AG08470 (cell line): ENCODE measurements around the genes MAP3K9 and ACOT2.

DNA sequence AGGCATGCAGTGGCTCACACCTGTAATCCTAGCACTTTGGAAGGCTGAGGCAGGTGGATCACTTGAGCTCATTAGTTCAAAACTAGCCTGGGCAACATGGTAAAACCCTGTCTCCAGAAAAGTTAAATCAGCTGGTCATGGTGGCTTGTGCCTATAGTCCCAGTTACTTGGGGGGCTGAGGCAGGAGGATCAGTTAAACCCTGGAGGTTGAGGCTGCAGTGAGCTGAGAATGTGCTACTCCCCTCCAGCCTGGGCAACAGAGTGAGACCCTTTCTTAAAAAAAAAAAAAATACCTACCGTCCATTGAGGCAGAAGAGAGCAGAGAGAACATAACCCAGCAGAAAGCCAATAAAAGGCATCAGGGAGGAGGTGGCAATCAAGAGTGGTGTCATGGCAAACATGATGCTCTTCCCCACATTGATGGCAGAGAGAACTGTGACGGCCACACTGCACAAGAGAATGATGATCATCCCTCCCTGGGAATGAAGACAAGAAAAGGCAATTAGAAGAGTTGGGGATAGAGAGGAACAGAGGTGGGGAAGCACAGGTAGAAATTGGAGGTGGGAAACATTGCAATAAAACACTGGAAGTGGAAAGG lies 12.0 kb downstream of the SRSF5 start:
- RRBS: no CpG with 5 or more reads among the region's 2 CpGs

- RRBS: no CpG with 5 or more reads among the region's 7 CpGs
Observed at GRCh38 chr14:69792918-69793534, 4.0 kb downstream of the SLC10A1 start.

DNA sequence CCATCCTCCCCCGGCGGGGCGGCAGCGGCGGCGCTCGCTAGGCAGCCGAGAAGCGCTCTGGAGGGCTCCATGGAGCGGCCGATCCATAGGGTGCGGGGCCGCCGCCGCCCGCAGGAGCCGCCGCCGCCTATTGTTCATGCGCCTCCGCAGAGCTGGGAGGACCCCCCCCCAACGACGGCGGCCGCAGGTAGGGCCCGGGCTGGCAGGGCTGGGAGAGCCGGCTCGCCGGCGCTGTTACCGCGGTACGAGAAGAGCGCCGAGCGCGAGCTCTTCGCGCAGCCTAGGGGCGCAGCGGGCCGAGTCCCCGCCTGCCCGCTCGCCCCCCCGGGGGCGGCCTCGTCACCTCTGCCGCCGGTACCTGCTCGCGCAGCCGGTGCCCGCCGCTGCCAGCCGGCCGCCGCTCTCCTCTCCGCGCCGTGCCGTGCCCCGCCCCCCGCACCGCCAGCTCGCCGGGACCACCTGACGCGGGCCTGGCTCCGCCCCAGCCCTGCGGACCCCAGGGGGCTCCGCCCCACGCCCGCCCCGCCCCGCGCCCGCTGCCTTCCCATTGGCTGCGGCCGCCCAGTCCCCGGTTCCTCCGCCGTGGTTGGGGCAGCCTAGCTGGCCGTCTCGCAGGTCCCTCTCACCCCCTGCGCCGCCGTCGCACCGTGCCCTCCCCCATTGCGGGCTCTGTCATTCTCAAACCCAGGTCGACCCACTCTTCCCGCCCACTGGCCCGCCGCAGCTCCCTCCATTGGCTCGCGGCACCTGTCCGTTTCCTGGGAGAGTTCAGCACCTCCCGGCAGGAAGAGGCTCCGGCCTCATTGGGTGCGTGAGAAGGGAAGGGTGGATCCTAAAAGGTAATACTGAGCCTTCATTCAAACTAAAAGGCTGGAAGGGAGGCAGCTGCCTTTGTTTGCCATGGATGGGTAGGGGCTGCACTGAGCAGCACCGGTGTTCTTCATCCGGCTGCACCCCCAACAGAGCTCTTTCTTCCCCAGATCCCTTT lies at the start of gene MAP3K9:
Gene MAP3K9 (minus strand): TSS at position 413 of the 988 bp plus-strand sequence.
- RRBS: 1% methylated on average over 31 of the region's 103 CpGs

DNA sequence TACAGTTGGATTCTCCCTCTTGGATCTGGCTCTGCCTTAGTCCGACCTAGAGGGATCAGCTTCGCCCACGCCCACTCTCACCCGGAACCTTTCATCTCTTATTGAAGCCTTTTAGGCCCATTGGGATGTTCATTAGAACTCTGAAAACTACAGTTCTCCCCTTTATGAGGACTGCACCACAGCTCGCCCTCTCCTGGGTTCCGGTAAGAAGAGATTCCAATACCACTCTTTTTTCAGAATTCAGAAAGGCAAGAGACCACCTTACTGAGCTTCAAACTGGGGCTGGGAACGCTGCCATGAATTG lies 728 bp upstream of the MAP3K9 start:
- RRBS: 20% methylated on average over 3 of the region's 7 CpGs

GRCh38 chr14:70886228-70886673 lies 21.0 kb upstream of the PCNX1 start:
- RRBS: no CpG with 5 or more reads among the region's 5 CpGs

GRCh38 chr14:70920598-70920960 lies 13.3 kb downstream of the PCNX1 start:
- RRBS: no CpG with 5 or more reads among the region's 1 CpG

- RRBS: no CpG with 5 or more reads among the region's 4 CpGs
Observed at GRCh38 chr14:71014354-71014811, 107.1 kb downstream of the PCNX1 start.

GRCh38 chr14:71321632-71322593 lies 1.6 kb downstream of the SIPA1L1 start:
- RRBS: no CpG with 5 or more reads among the region's 26 CpGs

GRCh38 chr14:71353155-71353947 lies 33.1 kb downstream of the SIPA1L1 start:
- RRBS: no CpG with 5 or more reads among the region's 5 CpGs

DNA sequence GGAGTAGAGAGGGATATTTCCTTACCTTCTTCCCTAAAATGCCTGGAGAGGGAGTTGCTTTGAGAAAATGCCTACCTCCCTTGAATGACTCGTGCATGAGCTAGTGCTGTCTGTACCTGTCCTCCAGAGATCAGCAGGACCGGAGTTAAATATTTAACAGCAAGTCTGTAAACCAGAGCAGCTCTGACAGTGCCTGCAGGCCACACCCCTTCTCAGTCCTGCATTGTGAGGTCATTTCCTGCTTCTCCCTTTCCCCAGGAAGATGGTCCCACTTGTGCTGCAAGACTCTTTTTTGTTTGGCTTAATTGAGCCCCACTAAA lies 192.7 kb upstream of the RGS6 start:
- RRBS: no CpG with 5 or more reads among the region's 2 CpGs

GRCh38 chr14:72450676-72451588 lies 443.0 kb downstream of the DPF3 start:
- RRBS: no CpG with 5 or more reads among the region's 15 CpGs

GRCh38 chr14:72565154-72565691 lies 328.7 kb downstream of the DPF3 start:
- RRBS: no CpG with 5 or more reads among the region's 9 CpGs

- RRBS: no CpG with 5 or more reads among the region's 8 CpGs
Observed at GRCh38 chr14:72776691-72777298, 117.1 kb downstream of the DPF3 start.

DNA sequence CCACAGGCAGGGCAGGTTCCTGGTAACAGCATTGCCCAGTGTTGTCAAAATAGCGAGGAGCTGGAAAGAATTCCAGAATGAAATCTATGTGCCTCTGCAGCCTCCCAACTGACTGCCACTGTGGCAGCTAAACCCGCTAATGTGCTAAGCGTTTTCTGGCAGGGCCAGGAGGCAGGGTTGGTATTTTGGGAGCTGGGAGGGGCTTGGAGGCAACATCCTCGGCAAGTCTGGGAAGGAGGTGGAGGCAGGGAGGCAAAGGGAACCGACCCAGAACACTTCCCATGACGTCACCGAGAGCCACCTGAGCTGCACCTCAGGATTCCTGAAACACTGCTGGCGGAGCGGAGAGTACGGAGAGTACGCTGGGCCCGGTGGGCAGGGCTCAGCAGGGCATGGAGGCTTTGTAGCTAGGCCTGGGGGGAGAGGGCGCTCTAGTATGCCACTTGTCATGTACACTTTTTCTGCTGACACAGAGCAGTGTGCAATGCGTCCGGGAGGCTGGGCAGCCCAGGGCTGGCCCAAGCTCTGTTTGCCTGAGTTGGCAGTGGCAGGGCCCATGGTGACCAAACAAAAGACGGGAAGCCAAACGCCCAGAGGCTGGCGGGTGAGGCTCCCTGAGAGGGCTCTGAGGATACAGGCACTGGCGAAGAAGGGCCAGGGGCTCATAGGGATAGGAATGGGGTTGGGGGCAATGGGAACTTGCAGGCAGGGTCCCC lies 81.5 kb downstream of the DPF3 start:
- RRBS: 88% methylated on average over 2 of the region's 19 CpGs

DNA sequence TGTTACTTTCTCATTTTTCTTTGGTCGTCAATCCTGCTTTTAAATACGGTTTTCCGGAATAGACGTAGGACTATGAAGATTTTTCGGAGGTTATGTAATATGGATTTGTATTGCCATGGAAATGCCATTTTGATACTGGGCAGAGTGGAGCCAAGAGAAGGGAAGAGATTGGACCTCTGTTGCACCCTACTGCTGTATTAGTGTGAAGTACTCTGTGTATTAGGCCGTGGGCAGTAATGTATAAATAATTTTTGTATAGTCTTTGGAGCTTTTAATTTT lies 1.0 kb downstream of the RBM25 start:
- RRBS: no CpG with 5 or more reads among the region's 6 CpGs

GRCh38 chr14:73115803-73116404 lies 20.4 kb upstream of the PSEN1 start:
- RRBS: no CpG with 5 or more reads among the region's 7 CpGs

- RRBS: no CpG with 5 or more reads among the region's 6 CpGs
Observed at GRCh38 chr14:73220284-73220891, 16.9 kb upstream of the PAPLN start.

DNA sequence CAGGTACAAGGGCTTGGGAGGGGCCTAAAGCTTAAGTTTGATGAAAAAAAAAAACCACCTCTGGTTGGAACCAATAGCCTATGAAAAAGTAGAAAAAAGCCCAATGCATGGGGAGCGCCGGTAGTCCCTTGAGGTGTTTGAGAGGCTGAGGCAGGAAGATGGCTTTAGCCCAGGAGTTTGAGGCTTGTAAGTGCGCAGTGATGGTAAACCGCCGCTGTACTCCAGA lies 768 bp upstream of the ACOT1 start:
- RRBS: no CpG with 5 or more reads among the region's 5 CpGs

DNA sequence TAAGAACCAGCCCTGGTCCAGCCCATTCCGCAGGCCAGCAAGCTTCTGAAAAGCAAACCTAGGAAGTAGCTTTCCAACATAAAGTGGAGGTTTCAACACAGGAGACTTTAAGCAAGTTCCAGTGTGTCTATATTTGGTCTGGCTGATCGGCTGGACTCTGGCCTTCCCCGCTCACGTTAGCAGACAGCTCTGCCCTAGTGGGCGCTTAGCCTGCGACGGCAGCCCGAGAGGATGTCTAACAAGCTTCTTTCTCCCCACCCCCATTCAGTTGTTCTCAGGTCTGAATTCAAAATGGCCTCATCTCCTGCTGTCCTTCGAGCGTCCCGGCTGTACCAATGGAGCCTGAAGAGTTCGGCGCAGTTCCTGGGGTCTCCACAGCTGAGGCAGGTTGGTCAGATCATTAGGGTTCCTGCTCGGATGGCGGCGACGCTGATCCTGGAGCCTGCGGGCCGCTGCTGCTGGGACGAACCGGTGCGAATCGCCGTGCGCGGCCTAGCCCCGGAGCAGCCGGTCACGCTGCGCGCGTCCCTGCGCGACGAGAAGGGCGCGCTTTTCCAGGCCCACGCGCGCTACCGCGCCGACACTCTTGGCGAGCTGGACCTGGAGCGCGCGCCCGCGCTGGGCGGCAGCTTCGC lies at the start of gene ACOT2:
Gene ACOT2 (plus strand): TSS at position 204 of the 635 bp plus-strand sequence.
- RRBS: no CpG with 5 or more reads among the region's 51 CpGs

DNA sequence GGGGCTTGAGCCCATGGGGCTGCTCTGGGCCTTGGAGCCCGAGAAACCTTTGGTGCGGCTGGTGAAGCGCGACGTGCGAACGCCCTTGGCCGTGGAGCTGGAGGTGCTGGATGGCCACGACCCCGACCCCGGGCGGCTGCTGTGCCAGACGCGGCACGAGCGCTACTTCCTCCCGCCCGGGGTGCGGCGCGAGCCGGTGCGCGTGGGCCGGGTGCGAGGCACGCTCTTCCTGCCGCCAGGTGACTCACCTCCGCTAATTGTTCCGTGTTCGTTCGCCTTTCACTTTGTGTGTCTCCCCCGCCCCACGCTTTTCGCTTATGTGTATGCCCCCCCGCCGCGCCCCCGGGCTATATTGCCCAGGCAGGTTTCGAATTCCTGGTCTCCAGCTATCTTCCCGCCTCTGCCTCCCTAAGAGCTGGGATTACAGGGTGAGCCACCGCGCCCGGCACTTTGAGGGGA lies 661 bp downstream of the ACOT2 start:
- RRBS: 4% methylated on average over 9 of the region's 44 CpGs